NCI-H460 (cell line): ENCODE data around the genes PKMYT1 and CLDN9.

DNA sequence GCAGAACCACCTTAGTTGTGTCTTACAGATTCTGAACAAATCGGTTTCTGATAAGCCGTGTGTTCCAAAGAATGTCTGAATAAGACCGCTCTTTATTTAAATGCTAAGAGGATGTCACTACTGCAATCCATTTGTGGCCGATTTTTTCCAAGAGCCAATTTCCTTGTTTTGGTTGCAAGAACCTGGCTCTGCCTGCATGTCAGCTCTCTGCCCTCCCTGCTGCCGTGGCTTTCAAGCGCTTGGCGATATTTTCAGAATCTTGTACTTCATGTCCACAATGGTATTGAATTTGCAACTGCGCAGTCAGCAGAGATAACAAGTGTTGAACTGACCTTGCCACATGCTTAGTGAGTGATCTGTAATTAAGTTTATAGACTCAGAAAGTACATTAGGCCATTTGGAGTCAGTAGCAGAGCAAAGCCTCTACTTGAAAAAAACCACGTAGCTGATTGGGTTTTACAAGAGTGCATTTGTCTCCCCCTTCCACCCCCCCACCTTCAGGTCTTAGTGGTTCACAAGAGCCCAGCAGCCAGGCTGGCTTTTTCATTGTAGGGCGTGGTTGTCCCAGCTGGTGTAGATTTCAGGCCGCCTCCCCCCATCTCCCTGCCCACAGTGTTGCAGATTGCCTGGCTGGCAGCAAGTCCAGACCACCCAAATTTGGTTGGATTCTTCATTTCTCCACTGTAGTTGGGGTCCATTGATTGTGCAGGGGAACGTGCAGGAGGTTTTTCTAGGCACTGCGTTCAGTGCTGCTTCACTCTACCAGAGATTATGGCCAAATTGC is 2.5 kb upstream of the KCTD5 start:
RAMPAGE:
- cytosol, long total RNA: no peak
- long total RNA: no peak
- nucleus, long total RNA: no peak

DNA sequence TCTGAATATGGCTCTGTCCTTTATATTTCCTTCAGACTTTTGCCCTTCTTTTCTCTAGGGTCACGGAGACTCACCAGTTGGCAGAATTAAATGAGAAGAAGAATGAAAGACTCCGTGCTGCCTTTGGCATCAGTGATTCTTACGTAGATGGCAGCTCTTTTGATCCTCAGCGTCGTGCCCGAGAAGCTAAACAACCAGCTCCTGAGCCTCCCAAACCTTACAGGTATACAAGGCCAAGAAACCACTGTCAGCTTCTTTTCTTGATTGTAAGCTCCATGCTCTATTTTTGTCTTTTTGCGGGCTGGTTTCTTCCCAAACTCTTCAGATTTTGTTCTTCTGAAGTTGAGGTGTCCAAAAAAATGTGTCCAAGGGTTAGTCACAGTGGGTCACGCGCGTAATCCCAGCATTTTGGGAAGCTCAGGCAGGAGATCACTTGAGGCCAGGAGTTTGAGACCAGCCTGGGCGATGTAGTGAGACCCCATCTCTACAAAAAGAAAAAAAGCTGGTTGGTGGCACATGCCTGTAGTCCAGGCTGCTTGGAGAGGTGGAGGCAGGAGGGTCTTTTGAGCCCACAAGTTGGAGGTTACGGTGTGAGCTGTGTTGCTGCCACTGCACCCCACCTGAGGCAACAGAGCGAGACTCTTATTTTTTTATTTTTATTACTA is 5.4 kb downstream of the SRRM2 start:
RAMPAGE:
- cytosol, long total RNA: no peak
- long total RNA: no peak
- nucleus, long total RNA: no peak

DNA sequence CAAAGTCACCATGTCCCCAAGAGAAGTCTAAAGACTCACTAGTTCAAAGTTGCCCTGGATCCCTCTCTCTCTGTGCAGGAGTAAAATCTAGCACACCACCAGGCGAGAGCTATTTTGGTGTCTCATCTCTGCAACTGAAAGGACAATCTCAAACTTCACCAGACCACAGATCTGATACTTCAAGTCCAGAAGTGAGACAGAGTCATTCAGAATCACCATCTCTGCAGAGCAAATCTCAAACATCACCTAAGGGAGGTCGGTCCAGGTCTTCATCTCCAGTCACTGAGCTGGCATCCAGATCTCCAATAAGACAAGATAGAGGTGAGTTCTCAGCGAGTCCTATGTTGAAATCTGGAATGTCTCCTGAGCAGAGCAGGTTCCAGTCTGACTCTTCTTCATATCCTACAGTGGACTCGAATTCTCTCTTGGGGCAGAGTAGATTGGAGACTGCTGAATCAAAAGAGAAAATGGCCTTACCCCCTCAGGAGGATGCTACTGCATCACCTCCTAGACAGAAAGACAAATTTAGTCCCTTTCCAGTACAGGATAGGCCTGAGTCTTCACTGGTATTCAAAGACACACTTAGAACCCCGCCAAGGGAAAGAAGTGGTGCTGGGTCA is 11.2 kb downstream of the SRRM2 start:
RAMPAGE:
- cytosol, long total RNA: no peak
- long total RNA: no peak
- nucleus, long total RNA: no peak

RAMPAGE:
- cytosol, long total RNA: no peak
- long total RNA: no peak
- nucleus, long total RNA: no peak
Observed at GRCh38 chr16:2767719-2768722, 9.1 kb downstream of the ELOB start.

RAMPAGE:
- cytosol, long total RNA: no peak
- long total RNA: no peak
- nucleus, long total RNA: no peak
Observed at GRCh38 chr16:2784755-2785754, 2.3 kb downstream of the PRSS33 start.

GRCh38 chr16:2936735-2937486 is 25.2 kb downstream of the FLYWCH1 start:
RAMPAGE:
- cytosol, long total RNA: no peak
- long total RNA: no peak
- nucleus, long total RNA: no peak

DNA sequence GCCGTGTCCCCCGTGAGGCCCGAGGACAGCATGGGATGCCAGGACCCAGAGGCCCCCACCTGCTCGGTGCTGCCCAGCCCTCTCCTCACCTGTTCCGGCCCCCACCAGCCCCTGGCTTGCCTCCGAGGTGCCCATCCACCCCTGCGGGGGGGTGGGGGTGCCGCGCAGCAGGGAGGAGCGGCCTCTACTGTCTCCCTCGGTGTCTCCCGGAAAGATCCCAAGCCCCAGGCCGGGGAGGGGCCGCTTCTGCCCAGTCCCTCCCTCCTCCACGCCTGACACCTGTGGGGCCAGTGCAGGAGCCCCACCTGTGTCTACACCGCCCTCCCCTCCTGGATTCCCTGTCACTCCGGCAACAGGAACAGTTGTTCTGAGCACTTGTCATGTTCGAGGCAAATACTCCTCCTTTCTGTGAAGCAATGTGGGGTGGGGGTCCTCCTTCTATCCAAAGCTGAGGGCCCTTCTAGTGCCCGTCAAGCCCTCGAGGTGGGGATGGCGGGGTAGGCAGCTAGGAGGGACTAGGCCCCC is 9.0 kb upstream of the KREMEN2 start:
RAMPAGE:
- cytosol, long total RNA: no peak
- long total RNA: no peak
- nucleus, long total RNA: no peak

DNA sequence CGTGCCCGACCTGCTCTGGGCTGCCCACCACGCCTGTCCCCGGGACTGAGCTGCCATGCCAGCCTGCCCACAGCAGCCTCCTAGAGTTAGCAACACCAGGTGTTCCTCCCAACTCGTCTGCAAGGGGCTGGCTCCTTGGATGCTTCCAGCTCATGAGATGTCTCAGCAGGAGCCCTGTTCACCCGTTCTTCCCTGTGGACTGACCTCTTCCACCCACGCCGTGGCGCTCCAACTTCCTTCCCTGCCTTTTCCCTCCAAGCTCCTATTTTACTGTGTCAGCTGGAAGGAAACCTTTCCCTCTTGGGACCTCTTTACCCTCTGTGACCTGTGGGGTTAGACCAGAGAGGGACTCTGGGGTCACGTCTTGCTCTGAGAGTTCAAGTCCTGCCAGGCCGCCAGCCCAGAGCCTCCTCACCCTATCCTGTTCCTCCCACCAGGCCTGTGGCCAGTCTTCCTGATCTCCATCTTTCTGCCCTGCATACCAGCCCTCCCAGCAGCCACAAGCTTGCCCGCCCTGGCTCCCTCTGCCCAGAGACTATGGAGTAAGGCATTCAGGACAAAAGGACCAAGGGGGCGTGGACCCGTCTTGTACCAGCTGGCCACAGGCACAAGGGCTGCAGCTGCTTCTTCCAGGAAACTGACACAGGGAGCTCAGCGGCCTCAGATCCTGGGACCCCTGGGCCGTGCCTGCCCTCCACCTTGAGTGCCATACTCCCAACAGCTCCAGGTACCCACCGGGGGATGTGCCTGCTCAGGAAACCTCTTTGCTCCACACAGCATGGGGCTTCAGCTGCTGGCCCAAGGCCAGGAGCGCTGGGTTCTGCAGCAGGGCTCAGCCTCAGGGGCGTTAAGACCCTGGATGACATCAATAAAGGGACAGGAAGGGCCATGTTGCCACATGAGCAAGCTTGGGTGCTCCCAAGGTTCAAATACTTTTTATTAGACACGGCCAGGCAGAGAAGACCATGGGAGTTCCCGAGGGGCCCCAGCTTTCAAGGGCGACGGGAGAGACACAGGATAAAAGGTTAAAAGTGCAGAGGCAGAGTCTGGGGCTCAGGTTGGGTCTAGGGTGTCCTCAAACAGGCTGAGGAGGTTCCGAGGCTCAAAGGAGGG is 3.1 kb downstream of the PAQR4 start:
RAMPAGE:
- cytosol, long total RNA: no peak
- long total RNA: no peak
- nucleus, long total RNA: no peak

DNA sequence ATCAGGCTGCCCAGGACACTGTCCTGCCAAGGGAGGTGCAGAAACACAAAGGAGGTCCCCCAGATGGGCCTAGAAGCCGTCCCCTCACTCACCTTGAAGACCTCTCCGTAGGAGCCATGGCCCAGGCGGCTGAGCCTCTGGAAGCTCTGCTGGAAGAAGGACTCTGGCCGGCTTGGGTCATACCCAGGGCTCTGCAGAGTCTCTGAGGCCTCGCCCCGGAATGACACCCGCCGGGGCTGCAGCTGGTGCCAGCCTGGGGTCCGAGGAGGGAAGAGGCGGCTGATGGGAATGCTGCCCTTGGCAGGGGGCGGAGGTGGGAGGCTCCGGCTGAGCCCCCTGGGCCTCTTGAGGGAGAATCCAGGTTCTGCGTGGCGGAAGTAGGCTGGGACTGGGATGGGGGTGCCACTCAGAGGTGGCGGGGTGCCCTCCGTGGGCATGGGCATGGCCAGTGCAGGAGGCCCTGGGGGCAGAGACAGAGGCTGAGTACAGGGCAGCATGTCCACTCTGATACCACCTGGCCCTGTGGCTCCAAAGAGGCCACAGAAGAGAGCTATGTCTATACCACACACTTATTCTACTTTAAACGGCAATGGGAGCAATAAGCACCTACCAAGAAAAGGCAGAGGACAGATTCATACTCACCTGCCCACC is 3.5 kb downstream of the PKMYT1 start:
RAMPAGE:
- cytosol, long total RNA: no peak
- long total RNA: no peak
- nucleus, long total RNA: no peak

RAMPAGE:
- cytosol, long total RNA: start-site peak on the minus strand at chr16:2980396-2980463, 631 and 464 reads in 2 replicates
- long total RNA: start-site peak on the minus strand at chr16:2980421-2980511, 73 and 263 reads in 2 replicates
- nucleus, long total RNA: start-site peak on the minus strand at chr16:2980396-2980495, 498 and 160 reads in 2 replicates; start-site peak on the plus strand at chr16:2980589-2980630, 13 and 7 reads in 2 replicates
Observed at GRCh38 chr16:2979616-2980814, at the start of gene PKMYT1. Gene PKMYT1, minus strand, starts transcription at chr16:2980446.

DNA sequence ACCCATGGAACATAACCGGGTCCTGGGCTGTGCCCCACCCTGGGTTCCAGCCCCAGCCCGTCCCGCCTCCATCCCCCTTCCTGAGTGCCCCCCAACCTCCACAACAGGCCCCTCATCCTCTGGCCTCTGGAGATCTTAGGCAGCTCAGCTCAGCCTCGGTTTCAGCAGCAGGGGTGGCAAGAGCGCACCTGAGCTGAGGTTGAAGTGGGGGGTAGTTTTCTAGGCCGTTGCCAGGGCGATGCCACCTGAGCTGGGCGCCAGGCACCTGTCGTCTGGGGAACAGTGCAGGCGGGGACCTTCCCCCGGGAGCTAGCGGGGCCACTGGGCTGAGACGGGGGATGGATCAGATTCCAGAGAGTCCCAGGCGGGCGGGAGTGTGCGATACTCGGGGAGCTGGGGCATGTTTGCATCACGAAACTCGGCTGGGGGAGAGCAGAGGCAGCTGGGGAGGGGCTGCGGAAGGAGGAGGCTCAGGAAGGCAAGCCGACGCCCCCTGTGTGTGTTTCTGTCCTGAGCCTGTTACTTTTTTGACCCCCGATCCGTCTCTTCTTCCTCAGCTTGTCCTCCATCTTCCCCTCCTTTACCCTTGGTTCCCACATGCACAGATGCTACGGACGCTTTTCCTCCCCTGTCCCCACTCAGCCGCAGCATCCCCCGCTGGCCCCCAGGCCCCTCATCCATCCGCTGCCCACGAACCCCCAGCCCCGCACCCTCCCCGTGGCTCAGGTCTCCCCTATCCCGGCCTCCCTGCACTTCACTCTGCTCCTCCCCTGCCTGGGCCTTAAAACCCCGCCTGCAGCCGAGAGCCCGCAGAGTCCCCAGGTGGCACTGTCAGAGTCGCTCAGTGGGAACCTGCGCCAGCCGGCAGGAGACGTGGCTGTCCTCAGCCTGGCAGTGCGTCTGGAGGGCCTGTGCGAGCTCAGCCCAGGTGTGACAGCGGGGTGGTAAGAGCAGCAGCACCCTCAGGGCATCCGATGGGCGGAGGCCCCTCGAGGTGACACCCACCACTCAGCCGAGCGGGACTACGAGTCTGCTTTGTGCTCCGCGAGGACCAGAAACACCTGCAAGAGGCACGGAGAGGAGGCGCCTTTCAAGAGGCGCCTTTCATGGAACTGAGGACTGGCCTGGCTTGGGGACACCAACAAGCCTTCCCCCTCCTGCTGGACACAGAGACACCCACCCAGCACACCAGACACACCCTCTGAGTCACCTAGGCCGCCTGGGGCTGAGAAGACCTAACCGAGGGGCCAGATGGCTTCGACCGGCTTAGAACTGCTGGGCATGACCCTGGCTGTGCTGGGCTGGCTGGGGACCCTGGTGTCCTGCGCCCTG is at the start of gene CLDN9:
TSS of gene CLDN9 (plus strand) at position 812 of the 1,332 bp plus-strand sequence.
RAMPAGE:
- cytosol, long total RNA: no peak
- long total RNA: no peak
- nucleus, long total RNA: no peak

RAMPAGE:
- cytosol, long total RNA: no peak
- long total RNA: no peak
- nucleus, long total RNA: no peak
Observed at GRCh38 chr16:3025797-3026586, 2.2 kb downstream of the THOC6 start.

RAMPAGE:
- cytosol, long total RNA: no peak
- long total RNA: no peak
- nucleus, long total RNA: no peak
Observed at GRCh38 chr16:3051374-3051947, 5.1 kb downstream of the MMP25 start.

DNA sequence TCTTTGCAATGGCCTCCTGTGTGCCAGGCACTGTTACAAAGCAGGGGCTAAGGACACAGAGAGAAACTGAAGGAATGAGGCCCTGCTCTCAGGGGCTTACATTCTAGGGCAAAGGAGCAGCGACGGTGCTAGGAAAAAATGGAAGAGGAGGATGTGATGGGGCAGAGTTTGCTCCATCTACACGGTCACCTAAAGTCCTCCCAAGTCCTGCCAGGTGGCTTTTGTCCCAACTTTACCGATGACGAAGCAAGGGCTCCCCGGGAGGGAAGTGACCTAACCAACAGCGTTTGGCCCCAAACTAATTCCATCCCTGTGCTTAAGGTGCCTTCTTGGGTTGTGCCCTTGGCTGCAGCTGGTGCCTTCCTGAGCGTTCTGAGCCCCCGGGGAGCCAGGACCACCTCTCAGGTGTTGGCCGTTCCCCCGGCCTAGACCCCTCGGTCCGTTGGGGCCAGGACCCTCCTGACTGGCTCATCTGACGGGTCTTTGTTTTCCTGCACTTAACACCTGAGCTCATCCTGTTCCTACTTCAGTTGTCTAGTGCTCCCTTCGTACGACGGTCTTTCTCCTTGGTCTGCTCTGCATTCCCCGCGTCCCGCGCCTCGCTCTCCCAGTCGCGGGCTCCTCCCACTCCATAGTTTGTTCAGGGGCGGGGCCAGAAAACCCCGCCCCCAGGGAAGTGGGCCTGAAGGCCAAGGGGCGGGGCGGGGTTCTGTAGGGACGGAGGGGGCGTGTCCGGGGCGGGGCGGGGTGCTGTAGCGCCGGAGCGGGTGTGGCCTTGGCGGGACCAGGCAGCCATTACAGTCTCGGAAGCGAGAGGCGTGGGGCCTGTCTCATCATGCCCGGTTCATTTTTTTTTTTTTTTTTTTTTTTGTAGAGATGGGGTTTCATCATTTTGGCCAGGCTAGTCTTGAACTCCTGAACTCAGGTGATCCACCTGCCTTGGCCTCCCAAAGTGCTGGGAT is 782 bp upstream of the ZSCAN10 start:
RAMPAGE:
- cytosol, long total RNA: no peak
- long total RNA: no peak
- nucleus, long total RNA: no peak

RAMPAGE:
- cytosol, long total RNA: no peak
- long total RNA: no peak
- nucleus, long total RNA: no peak
Observed at GRCh38 chr16:3101101-3101878, 2.2 kb upstream of the ZSCAN10 start.

RAMPAGE:
- cytosol, long total RNA: no peak
- long total RNA: no peak
- nucleus, long total RNA: no peak
Observed at GRCh38 chr16:3171383-3172660, 37.0 kb downstream of the ZNF213 start.

DNA sequence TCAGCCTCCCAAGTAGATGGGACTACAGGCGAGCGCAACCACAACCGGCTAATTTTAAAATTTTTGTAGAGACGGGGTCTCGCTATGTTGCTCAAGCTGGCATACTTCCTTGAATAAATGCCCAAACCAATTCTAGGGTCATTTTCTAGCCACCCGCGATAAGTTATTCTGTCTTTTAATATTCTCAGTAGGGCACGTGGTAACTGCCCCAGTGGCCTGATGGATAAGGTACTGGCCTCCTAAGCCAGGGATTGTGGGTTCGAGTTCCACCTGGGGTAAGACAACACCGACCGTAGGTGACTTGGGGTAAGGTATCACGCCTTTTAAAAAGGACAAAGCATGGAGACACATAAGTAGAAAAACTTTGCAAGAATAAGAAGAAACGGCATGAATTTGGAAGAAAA is 41.2 kb downstream of the ZNF200 start:
RAMPAGE:
- cytosol, long total RNA: no peak
- long total RNA: no peak
- nucleus, long total RNA: no peak

DNA sequence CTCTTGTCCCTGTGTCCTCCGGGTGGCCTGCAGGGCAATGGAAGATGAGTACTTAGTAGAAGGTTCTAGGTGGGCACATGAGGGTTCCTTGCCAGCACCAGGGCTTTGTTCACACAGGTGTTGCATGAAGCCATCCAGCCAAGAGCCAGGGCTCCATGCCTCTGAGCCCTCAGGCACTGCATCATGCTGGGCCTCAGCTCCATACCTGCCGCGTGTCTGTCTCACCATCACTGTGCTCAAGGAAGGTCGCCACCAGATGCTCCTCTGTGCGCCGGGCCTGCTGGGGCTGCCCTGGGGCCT is 25.6 kb downstream of the C16orf90 start:
RAMPAGE:
- cytosol, long total RNA: no peak
- long total RNA: no peak
- nucleus, long total RNA: no peak

DNA sequence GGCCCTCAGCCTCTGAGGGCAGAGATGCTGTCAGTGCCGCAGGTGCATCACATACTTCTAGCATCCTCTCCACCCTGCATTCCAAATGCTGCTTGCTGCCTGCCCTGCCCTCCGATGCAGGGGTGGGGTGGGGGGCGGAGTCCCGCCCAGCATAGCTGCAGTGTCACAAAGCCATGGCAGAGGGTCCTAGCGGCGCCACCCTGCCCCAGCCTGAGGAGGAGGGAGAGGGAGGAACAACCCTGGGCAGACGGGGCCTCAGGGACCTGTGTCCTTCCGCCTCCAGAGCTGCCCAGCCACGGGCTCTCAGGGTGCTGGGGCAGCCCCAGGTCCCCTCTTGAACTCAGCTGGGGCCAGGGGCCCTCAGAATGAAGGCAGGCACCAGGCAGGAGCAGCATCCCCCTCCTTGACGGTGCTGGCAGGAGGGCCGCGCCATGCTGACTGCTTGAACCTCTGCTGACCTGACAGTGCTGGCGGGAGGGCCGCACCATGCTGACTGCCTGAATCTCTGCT is 9.0 kb downstream of the C16orf90 start:
RAMPAGE:
- cytosol, long total RNA: no peak
- long total RNA: no peak
- nucleus, long total RNA: no peak

DNA sequence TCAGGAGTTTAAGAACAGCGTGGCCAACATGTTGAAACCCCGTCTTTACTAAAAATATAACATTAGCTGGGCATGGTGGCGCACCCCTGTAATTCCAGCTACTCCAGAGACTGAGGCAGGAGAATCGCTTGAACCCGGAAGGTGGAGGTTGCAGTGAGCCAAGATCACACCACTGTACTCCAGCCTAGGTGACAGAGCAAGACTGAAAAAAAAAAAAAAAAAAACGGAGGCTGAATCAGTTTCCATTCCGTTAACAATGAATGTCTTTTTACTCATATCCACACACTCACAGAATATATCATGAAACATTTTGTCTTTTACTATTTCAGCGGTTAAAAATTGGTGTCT is 10.6 kb upstream of the SLX4 start:
RAMPAGE:
- cytosol, long total RNA: no peak
- long total RNA: no peak
- nucleus, long total RNA: no peak